GM06990 (cell line): Measurements from ENCODE around the gene KRI1.

- RRBS: no CpG with 5 or more reads among the region's 10 CpGs
These were observed 5.6 kb downstream of the KRI1 start for GRCh38 chr19:10560130-10560707.

- RRBS: 3% methylated on average over 39 of the region's 98 CpGs
These were observed at the start of gene KRI1 for GRCh38 chr19:10565491-10566549. Gene KRI1 (minus strand): TSS chr19:10566010.

DNA sequence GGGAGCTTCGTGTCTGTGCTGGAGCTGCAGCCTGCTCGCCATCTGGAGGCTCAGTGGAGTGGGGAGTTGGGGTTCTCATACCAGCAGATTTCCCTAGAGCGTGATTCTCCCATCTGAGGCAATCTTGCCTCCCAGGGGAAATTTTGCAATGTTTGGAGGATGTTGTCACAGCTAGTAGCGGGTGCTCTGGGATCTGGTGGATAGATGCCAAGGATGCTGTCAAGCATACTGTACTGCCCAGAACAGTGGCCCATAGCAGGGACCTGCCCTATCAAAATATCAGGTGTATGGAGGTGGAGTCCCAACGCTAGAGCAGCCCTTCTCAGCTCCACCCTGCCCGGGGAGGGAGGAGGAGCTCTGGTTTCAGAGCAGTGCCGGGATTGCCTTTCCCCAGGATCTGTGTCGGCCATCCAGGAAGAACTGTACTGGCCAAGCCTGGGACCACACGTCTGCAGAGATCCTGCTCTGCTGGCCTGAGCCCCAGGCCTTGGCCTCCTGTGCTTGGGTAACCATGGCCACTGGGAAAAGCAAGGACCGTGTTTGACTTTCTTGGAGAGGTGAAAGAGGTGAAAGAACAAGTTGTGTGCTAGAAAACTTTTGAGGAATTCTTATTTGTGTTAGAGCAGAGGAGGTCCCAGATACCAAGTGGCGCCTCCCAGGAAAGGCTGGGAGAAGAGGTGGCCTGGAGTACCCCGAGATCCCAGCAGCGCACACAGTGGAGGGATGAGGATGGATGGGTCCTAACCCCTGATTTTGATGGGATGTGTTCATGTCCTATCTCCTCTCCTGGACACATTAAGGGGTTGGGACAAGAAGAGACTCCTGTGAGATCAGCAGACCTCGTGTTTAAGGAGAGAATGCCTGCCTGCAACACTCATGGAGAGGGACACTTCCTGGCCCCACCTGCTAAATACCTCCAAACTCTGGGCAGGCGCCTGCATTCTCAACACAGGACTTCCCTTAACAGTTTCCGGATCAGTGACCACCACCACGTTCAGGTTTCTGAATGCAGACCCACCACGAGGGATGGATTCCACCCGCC lies 10.6 kb upstream of the QTRT1 start:
- RRBS: no CpG with 5 or more reads among the region's 19 CpGs

- RRBS: no CpG with 5 or more reads among the region's 23 CpGs
These were observed 552 bp upstream of the DNM2 start for GRCh38 chr19:10717227-10717827.

DNA sequence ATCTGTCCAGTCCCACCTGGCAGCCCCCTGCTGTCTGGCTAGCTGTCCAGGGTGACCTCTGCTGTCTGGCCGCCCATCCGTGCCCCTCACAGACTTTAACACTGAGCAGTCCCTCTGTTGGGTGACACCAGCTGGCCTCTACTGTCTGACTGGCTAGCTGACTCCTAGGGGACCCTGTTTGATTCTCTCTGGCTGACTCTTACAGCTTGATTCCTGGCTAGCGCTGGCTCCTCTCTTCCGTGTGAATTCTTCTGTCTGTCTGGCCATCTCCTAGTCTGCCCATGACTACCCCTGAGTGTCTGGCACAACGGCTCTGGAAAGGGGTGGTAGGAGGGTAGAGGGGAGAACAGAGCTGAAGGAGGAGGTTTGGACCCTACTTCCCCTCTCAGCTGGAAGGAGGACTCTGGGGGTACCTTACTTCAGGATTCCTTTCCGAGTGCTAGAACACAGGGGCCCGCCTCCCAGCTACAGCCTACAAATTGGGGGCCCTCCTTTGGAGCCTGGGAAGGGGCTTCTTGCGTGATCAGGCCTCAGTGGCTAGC lies 1.1 kb downstream of the DNM2 start:
- RRBS: no CpG with 5 or more reads among the region's 8 CpGs

GRCh38 chr19:10760264-10760634 lies 42.4 kb downstream of the DNM2 start:
- RRBS: no CpG with 5 or more reads among the region's 12 CpGs

- RRBS: no CpG with 5 or more reads among the region's 10 CpGs
These were observed 33.7 kb downstream of the TMED1 start for GRCh38 chr19:10802255-10802793.

DNA sequence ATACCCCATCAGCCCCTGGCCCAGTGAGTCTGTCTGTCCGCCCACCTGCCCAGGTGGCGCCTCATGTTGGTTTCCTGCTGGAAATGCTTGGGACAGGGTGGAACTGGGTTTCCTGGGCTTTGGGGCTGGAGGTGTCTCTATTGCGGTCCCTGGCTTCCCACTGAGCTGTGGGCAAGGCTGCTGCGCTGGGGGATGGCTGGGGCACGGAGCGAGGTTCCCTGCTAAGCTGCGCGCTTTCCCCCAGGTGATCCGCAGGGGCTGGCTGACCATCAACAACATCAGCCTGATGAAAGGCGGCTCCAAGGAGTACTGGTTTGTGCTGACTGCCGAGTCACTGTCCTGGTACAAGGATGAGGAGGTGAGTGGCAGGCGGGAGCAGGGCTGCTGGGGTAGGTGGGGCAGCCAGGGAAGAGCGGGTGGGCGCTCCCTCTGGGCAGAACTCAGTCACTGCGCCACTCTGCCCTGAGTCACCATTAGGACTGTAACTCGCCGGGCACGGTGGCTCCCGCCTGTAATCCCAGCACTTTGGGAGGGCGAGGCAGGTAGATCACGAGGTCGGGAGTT lies 23.9 kb downstream of the TMED1 start:
- RRBS: no CpG with 5 or more reads among the region's 22 CpGs

DNA sequence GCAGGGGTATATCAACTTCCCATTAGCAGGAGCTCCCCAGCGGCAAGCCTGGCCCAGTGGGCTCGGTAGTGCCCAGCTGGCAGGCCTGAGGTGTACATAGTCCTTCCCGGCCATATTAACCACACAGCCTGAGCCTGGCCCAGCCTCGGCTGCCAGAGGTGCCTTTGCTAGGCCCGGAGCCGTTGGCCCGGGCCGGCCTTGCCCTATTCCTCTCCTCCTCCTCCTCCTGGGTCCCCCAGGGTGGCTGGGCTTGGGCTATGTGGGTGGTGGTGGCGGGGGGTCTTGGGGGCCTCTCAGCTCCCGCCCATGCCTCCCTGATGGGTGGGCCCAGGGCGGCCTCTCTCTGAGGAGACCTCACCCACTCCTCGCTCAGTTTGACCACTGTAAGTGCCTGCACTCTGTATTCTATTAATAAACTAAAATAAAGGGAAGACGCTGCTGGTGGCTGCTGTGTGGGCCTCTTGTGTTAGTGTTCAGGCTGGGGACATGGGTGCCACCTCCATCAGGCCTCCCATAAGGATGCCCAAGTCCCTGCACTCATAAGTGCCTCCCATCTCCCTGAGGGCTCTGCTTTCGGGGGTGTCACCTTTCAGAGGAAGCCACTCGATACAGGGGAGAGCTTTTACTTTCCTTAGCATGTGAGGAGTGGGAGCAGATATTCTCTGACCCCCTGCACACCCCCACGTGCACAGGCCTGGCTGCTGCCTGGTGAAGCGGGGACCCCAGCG lies 4.4 kb downstream of the TMED1 start:
- RRBS: 65% methylated on average over 3 of the region's 18 CpGs

DNA sequence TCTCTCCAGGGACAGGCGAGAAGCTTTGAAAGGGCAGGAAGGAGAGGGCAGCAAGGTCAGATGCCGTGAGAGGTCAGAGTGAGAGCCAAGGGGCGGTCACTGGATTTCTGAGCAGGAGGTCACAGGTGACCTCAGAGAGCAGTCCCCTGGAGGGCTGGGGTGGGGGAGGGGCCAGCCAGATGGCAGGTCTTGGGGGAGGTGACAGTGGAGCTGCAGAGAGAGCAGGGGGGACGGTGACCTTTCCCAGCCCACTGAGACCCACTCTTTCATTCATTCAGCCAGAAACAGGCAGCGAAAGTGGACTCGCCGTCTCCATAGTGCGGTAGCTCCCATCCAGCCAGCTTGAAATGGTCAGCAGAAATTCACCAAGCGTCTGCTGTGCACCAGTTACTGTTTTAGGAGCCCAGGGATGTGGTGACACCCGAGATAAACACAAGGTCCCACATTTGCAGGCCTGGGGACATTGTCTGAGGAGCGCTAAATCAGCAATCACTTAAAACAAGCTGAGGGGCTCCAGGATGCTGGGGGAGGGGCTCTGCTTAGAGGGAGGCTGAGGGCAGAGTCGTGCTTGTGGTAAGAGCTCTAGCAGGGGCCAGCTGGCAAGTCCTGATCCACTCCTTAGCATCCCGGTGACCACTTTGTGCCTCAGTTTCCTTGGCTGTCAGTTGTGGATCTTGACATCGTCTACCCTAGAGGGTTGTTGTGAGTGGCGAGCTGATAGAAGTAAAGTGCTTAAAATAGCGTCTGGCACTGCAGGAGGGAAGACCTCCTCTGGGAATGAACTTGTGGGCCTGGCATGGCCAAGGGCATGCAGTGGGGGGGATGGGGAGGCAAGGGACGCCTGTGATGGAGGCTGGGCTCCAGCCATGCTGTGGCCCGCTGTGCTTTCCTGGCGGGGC lies 10.4 kb downstream of the CARM1 start:
- RRBS: no CpG with 5 or more reads among the region's 19 CpGs

DNA sequence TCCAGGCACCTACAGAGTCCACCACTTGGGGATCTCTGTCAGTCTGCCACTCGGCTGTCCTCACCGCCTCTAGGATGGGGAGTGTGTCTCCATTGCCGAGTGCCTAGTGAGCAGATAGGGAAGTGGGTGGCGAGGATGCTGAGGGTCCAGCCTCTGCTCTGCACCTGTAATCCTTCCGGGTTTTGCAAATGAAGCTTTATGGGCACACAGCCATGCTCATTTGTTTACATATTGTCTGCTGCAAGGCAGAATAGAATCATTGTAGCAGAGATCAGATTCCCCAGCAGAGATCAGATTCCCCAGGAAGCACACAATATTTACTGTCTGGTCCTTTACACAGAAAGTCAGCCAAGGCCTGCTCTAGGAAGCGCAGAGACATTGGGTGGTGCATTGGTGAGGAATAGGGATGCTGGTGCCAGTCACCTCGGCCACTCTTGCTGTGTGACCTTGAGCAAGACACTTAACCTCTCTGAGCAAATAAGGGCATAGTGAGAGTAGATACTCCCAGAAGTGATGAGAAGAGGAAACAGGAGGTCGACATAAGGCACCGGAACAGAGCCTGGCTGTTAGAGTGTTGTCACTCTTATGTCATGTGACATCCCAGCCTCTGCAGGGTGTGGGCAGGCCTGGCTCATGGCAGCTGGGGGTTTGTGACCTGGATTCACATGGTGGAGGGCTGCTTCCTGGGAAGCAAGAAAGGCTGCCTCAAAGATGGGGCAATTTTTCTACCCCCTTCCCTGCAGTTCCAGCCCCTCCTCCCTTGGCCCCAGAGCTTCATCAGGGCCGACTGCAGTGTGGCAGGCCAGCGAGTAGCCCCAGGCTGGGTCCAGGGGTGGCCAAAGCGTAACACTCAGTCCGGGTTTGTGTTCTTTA lies 25.6 kb downstream of the CARM1 start:
- RRBS: 100% methylated on average over 1 of the region's 13 CpGs

- RRBS: no CpG with 5 or more reads among the region's 10 CpGs
These were observed 26.7 kb downstream of the YIPF2 start for GRCh38 chr19:10901767-10902202.

- RRBS: 85% methylated on average over 6 of the region's 38 CpGs
These were observed 7.5 kb downstream of the YIPF2 start for GRCh38 chr19:10920780-10921514.

DNA sequence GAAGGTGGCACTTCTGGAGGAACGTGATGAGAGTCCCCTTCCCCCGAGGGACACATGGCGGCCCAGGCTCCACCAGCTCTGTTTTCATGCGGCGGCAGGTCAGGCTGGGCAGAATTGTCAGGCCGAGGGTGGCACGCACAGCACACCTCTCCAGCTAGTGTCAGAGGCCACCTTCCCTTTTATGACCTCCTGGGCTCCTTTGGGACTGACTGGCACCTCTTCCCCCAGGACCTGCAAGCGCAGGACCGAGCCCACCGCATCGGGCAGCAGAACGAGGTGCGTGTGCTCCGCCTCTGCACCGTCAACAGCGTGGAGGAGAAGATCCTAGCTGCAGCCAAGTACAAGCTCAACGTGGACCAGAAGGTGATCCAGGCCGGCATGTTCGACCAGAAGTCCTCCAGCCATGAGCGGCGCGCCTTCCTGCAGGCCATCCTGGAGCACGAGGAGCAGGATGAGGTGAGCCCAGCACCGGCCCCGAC lies 56.2 kb upstream of the LDLR start:
- RRBS: no CpG with 5 or more reads among the region's 25 CpGs

DNA sequence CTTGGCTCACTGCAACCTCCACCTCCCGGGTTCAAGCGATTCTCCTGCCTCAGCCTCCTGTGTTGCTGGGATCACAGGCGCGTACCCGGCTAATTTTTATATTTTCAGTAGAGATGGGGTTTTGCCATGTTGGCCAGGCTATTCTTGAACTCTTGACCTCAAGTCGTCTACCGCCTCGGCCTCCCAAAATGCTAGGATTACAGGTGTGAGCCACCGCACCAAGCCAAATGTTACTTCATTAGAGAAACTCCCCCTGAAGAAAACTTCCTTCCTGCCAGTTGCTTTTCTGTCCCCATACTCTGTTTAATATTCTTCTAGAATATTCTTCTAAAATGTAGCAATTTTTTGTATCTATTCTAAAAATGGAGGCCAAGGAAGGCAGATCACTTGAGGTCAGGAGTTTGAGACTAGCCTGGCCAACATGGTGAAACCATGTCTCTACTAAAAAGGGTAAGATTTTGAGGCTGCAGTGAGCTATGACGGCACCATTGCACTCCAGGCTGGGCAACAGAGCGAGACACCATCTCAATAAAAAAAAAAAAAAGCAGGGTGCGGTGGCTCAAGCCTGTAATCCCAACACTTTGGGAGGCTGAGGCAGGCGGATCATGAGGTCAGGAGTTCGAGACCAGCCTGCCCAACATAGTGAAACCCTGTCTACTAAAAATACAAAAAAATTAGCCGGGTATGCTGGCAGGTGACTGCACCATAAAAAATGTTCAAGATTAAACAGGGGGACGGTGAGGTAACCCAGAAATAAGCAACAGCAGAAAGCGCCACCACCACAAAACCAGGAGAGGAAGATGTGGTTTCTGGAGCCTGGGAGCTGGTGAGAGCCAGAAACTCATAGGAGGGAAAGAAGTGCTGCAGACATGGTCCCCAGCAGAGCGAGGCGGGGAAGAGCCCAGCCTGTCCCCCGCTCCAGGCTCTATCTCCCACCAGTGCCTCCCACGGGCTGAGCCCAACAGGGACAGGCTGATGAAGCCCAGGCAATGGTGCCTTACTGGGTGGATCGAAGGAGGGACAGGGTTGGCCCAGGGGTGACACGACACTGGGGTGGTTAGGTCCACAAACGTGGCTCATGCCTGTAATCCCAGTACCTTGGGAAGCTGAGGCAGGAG lies 19.4 kb downstream of the SPC24 start:
- RRBS: 79% methylated on average over 3 of the region's 24 CpGs

DNA sequence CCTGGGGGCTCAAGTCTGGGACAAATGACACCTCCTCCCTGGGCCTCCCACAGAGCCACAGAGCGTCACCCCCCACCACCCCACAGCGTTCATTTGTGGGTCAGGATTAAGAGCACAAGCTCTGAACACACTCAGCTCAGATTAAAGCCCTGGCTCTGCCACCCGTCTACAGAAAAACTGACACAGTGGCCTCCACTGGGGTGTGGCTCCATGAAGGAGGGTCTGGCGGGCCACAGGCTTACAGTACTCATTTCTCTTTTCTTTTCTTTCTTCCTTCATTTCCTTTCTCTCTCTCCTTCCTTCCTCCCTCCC lies 16.3 kb downstream of the SPC24 start:
- RRBS: no CpG with 5 or more reads among the region's 4 CpGs

DNA sequence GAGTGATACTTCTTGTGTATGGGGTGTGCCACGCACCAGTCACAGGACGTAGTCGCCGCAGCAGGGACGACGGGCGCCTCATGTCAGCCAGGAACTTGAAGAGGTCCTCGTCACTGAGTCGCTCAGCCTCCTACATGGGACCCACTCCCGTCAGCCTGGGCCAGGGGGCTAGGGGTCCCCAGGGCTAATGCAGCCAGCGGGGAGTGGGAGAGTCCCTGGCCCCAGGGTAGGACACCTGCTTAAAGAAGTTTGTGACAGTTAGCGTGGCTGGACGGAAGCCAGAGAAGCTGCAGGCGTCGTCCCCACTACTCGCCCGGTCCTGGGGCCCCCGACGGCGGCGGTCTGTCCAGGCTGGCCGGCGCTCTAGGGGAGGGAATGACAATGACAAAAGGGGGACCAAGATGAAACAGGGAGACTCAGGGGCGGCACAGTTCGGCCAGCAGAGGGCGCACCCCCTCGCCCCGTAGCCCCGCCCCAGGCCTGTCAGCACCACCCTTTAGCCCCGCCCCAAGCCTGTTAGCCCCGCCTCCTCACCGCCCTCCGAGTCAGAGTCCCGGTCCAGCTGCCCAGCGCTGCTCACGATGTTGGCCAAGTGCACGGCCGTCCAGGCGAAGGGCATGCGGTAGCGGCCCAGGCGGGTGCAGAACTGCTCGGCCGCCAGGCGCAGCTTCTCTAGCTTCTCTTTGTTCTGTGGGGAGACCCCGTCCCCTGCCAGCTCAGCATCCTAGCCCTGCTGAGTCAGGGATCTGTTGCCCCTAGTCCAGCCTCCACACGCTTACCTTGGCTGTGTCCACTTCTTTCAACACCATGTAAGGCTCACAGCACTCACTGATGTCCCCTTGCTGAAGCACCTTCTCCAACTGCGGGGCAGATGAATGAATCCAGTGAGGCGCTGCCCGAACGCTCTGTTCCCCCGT lies 3.9 kb downstream of the ANGPTL8 start:
- RRBS: 5% methylated on average over 6 of the region's 52 CpGs

DNA sequence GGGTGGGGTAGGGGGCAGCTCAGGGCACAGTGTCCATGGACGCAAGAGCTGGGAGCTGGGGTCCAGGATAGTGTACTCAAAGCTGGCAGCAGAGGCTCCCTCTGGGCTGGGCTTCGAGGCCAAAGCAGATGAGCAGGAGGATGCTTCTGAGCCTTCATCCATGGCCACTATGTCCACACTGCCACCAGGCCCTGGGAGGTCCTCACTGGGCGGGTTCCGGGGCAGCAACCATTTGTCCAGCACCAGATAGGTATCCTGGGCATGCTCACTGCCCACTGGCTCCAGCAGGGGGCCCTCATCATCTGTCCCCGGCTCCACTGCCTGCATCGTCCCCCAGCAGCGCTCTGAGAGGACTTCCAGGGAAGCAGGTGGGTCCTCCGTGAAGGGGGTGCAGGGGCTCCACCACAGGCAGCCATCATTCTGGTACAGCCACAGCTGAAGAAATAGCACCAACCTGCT lies 3.7 kb downstream of the SWSAP1 start:
- RRBS: 46% methylated on average over 2 of the region's 8 CpGs

- RRBS: 4% methylated on average over 8 of the region's 52 CpGs
These were observed 1.6 kb upstream of the RGL3 start for GRCh38 chr19:11420319-11421496.

DNA sequence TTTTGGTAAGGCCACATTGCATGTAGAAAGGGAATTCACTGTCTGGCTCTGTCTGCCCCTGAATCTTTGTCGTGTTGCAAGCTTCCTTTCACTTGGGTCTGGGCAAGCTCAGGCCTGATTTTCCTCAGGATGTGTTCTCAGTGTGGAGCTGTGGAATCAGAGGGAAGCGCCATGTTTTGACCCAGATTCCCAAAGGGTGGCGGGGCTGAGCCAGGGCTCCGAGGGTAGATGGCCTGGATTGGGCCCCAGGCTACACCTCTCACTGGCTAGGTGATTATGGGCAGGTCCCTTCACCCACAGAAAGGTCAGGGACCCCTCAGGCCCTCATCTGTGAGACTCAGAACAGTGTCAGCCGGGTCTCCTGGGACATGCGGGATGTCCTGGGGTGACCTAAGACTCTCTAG lies 8.7 kb downstream of the PRKCSH start:
- RRBS: no CpG with 5 or more reads among the region's 6 CpGs